ENCODE results near the gene CAMK1G.

DNA sequence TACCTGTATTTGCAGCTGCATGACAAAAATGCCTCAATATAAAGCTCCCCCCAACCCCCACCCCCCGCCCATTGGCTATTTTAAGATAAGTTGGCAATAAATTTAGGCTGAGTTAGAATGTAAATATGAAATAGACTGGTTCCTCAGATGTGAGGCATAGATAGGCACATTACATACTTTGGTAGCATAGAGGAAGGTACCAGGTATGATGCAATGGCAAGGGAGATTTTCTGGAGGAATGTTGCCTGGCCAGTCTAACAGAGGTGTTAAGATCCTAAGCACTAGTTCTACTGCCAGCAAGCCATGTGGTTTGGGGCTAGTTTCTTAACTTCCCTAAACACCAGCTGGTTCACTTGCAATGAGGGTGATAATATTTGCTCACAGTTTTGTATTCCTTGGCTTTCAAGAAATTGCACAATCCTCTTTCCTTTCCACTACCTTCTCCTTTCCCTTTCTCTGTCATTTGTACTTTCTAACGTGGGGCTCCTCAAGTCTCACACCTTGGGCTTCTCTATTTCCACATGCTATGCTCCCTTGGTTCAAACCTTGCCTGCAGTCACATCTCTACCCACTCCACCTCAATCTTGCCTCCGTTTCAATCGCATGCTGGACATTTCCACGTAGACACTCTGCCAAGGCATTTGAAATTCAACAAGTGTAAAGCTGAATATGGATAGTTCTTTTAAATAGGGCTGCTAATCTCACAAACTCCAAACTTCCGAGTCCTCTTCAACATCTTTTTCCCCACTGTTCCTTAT, 4.7 kb upstream of the CD55 start:
- PRO-cap, result no peak

DNA sequence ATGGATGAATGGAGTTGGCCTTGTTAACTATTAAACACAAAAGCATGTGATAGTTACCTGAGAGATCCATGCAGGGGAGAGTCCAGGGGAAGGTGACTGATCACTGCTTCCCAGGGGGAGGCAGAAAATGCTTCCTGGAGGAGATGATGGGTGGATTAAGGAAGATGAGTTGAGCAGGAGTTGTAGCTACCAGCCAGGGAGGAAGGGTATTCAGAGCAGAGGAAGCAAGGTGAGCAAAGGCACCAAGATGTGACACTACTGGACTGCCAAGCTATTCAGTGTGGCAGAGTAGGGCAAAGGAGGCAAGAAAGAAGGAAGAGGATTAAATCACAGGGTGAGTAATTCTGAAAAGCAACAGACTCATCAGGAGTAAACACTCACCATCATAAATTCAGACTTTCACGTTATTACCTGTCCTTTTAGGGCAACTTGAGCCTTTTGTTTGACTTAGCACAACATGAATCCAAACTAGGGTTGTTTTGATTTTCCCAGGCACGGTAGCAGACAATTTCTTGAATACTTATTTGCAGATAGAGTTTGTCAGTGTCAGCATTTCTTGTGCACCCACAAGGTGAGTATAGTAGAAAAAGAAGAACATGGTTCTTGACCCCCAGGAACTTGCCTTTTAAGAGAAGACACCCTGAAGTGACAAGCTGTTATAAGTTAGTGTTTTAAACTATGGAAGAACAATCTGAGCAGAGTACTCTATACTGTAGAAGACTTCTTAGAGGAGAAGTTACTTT, 4.3 kb downstream of the CD46 start:
- PRO-cap, result no peak

DNA sequence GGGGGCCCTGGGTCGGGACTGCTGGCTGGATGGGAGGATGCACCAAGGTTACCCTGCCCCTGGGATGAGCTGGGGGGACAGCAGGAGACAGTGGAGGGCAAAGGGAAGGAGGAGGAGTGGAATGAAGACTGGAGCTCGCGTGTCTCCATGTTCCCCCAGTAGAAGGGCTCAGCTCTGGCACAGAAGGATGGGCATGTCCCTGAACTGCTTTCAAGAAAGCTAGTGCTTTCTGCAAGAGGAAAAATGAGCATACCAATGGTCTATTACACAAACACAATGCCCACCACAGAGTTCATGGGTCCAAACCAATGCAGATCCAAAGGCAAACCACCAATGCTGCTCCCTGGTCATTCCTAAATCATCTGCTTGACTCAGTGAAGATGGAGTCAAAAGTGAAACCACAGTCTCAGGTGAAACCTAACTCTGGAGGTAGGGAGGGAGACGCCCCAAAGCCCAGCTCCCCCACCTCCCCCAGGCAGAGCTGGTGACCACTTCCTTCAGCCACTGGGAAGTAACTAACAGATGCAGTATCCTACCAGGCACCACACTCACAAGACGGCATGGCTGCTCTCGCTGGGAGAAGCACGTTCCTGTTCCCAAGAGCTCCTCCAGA, 55.0 kb downstream of the CD46 start:
- PRO-cap, result no peak

GRCh38 chr1:207831482-207831817, 79.5 kb downstream of the CD34 start:
- PRO-cap, result no peak

GRCh38 chr1:207871074-207872006, 39.6 kb downstream of the CD34 start:
- PRO-cap, result no peak

GRCh38 chr1:207892991-207893308, 18.0 kb downstream of the CD34 start:
- PRO-cap, result no peak

GRCh38 chr1:207907925-207908958, 2.7 kb downstream of the CD34 start:
- PRO-cap, result no peak

DNA sequence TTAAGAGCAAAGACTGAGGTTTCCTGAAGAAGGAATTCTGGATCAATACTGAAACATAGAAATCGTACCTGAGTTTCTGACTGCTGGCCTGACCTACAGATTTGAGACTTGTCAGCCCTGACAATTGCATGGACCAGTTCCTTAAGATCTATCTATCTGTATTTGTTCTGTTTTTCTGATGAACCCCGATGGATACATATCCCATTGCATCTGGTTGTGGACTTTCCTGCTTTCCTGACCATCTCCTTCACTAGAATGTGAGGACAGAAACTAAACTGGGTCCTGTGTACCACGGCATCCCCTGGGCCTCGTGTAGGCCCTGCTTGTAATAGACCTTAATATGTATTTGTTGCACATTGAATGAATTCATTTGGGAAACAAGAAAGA, 81.6 kb upstream of the CD34 start:
- PRO-cap, result no peak

GRCh38 chr1:208024858-208025543, 114.1 kb upstream of the CD34 start:
- PRO-cap, result no peak

GRCh38 chr1:208070144-208070976, 159.4 kb upstream of the CD34 start:
- PRO-cap, result no peak

GRCh38 chr1:208149405-208150298, 94.5 kb downstream of the PLXNA2 start:
- PRO-cap, result no peak

DNA sequence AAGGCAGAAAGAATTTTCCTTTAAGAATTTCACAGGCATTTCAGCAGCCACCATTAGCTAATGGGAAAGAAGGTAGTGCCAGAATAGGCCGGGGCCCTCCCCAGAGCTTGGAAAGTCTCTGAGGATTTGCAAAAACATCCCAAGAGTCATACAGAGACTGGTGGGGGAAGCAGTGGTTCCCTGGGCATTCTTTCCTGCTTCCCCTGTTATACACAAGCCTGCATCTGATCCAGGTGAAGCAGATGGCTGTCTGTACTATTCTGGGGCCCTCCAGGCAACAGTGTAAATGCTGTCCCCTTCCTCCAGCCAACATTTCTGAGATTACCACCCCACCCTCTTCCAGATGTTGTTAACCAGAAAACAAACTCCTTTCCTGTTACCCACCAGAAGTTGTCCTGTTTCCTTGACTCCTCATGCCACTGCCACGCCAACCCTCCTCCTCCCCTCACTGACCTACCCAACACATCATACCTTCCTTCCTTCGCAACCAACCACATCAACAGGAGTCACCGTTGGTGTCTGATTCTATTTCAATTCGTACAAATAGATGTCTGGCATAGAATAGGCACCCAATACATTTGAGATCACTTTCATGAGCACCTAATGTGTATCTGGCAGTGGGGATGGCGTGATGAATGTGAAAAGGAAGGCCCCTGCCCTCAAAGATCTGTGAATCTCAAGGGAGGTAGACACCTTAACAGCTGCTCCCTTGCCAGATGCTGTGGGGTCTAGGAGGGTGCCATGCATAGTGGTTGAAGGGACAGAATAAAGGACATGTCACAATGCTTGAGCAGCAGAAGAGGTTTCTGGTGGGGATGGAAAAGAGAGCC, 39.9 kb downstream of the PLXNA2 start:
- PRO-cap, result no peak

- PRO-cap, result no peak
Observed at GRCh38 chr1:208487878-208488286, 243.7 kb upstream of the PLXNA2 start.

DNA sequence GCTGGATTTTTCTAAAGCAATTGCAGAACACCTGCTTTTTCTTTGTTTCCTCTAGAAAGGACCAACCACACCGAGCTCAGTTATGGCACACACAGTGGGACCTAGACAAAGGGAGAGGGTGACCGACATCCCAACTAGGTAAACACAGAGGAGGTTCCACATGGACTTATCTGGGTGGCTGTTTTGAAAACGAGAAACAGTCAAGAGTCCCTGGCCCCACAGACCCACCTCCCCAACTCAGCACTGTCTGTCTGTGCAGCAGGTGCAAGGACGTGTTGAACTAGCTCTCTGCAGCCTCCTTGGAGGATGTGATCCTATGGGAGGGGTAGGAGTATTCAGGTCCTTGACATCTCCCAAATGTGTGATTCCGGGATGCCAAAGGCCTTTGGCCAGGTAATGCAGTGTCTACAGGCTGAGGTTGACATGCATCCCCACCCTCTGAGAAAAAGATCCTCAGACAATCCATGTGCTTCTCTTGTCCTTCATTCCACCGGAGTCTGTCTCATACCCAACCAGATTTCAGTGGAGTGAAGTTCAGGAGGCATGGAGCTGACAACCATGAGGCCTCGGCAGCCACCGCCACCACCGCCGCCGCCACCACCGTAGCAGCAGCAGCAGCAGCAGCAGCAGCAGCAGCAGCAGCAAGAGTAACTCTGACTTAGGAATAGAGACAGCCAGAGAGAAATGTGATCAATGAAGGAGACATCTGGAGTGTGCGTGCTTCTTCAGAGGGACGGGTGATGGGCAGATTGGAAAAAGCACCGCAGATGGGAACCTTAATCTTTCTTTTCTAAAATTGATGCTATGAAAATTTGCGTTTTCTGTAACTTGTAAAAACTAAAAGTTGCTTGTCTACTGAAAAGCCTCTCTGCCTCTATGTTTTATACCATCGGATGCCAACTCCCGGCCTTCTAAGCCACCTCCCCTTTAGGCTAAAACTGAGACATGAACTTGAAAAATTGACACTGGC, 151.5 kb upstream of the CAMK1G start:
- PRO-cap, result no peak

GRCh38 chr1:209583442-209583882, at the start of gene CAMK1G:
TSS of gene CAMK1G (plus strand) at chr1:209583714.
- PRO-cap, result no peak

- PRO-cap, result no peak
Observed at GRCh38 chr1:209616250-209617025, 32.9 kb downstream of the CAMK1G start.

GRCh38 chr1:209627532-209627992, 24.7 kb downstream of the LAMB3 start:
- PRO-cap, result no peak

DNA sequence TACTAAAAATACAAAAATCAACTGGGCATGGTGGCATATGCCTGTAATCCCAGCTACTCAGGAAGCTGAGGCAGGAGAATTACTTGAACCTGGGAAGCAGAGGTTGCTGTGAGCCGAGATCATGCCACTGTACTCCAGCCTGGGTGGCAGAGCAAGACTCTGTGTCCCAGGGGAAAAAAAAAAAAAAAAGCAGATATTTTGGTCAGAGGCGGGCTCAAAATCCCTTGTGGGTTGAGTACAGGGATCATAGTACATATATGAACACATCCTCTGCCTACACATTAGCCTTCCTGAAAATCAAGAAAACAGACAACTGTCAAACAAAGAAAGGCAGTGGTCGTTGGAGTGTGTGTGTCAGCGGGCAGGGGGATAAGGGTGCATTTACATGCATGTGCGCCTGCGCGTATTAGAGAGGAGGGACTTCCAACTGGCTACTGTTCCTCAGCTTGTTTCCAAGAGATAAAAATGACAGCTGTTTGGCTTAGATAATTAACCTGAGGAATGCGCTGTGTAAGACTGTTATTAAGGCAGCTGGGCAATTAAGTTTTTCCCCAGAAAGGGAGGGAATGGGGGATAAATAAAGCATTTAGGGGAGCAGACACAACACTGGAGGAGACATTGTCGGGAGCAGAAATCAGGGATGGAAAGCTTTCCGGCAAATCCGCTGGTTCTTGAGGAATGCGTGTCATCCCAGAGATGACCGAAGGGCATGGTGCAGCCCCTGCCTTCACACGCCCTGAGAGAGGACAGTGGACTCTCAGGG, 6.5 kb downstream of the LAMB3 start:
- PRO-cap, result no peak

DNA sequence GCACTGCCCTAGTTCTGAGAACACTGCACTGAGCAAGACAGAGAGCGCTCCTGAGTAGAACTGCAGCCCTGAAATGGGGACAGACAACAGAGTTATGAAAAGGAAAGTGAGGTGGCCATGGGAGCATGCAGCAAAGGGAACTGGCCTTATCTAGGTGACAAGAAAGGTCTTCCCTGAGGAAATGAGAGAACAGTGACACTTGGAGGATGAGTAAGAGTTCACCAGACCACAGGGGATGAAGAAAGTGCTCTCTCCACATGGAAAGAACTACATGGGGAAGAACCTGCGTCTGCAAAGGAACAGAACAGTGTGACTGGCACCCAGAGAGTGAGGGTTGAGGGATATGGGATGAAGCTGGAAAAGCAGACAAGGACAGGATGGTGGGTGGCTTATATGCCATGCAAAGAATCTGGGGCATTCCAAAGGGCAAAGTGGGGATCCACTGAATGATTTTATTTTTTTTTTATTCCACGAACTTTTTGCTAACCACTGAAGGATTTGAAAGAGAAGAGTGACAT, 7.4 kb upstream of the G0S2 start:
- PRO-cap, result no peak

DNA sequence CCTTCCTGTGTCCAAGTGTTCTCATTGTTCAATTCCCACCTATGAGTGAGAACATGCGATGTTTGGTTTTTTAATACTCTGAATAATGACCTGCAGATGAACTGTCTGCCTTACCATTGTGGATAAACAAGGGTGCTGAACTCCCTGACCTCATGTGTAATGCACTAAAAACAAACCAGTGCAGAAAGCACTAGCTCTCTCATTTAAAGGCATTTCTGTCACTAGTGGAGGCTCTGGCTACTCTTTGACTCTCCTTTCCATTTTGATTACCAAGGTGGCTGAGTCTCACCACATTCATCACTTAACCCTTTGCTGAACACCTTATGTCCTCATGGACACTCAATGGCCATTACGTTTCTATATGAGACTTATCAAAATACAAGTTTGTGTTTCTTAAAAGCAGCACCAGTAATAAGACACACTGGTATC, 23.1 kb upstream of the TRAF3IP3 start:
- PRO-cap, result no peak

Measured in duodenum (tissue), 1 donor.